Esophagus squamous epithelium (tissue), 4 donors: ENCODE measurements around a stretch of chr17.

DNA sequence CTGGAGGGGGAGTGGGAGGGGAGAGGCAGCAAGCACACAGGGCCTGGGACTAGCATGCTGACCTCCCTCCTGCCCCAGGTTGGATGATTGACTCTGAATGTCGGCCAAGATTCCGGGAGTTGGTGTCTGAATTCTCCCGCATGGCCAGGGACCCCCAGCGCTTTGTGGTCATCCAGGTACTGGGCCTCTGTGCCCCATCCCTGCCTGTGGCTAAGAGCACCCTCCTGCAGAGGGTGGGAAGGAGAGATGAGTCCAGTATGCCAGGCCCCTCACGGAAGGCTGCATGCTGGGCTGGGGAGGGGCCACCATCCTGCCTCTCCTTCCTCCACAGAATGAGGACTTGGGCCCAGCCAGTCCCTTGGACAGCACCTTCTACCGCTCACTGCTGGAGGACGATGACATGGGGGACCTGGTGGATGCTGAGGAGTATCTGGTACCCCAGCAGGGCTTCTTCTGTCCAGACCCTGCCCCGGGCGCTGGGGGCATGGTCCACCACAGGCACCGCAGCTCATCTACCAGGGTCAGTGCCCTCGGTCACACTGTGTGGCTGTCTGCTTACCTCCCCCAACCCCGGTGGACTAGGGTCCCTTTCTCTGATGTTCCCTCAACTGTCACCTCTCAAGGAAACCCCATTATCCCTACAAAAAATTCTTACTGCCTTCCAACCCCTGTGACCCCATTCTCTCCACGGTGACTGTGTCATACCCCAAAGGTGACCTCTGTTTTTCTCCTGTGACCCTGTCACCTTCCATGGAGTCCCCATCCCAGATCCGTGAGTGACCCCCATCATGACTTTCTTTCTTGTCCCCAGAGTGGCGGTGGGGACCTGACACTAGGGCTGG, 3.6 kb downstream of the MIEN1 start:
- PRO-cap = no peak
- RAMPAGE, long total RNA, 4 experiments = no peak in any of the 4 experiments

- PRO-cap = no peak
- RAMPAGE, long total RNA, 4 experiments = no peak in any of the 4 experiments
Measured at GRCh38 chr17:39742292-39742774, 4.6 kb downstream of the GRB7 start.

GRCh38 chr17:39771274-39771876, 33.6 kb downstream of the GRB7 start:
- PRO-cap = unidirectional peak, plus-strand start at chr17:39771664
- RAMPAGE, long total RNA, 4 experiments = no peak in any of the 4 experiments

- PRO-cap = bidirectional peak, plus-strand start at chr17:39778101, minus-strand start at chr17:39778119
- RAMPAGE, long total RNA, 4 experiments = start-site peak on the minus strand in 1 of 4 experiments, at chr17:39777944-39778020 at its widest, 8 reads per replicate
Measured at GRCh38 chr17:39777634-39778375, 40.1 kb downstream of the GRB7 start.

GRCh38 chr17:39792939-39793354, 55.2 kb downstream of the GRB7 start:
- PRO-cap = bidirectional peak, plus-strand start at chr17:39793106, minus-strand start at chr17:39793022
- RAMPAGE, long total RNA, 4 experiments = no peak in any of the 4 experiments

DNA sequence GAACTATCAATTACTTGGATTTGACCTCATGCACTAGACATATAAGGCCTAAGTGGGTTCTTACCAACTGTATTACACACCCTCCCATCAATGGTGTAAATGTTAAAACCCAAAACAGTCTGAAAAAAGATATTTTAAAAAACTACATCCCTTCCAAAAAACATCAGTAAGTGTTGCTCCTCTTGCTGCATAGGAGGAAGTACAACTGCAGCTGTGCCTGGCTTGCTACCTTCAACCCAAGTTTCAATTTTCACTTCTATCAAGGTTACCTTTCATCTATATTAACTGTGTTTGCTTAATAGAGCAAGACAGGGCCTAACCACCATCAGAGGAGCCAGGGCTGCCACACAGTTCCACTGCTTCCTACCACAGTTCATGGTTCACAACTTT, 56.5 kb downstream of the GRB7 start:
- PRO-cap = unidirectional peak, plus-strand start at position 325 of the sequence
- RAMPAGE, long total RNA, 4 experiments = no peak in any of the 4 experiments

DNA sequence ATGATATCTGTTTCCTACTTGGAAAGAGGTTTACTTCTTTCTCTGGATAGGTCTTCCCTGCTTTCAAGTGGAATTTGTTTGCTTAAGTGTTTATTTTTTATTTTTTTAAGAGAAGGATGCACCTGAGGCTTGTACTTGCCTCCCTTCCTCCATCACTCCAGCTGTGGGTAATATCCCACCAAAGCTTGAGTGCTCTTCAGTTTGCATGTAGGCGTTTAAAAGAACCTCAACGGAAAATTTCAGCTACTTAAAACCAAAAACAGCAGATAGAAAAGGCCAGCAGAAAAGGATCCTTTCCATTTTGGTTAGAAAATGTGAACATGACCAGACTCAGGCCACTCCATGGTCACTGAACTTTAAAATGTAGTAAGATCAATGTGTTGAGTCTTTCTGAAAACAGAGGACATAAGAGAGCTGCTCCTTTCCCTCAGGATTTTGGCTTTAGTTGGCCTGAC, 57.0 kb downstream of the GRB7 start:
- PRO-cap = no peak
- RAMPAGE, long total RNA, 4 experiments = no peak in any of the 4 experiments

GRCh38 chr17:39981283-39981463, 566 bp downstream of the PSMD3 start:
- PRO-cap = no peak
- RAMPAGE, long total RNA, 4 experiments = no peak in any of the 4 experiments

GRCh38 chr17:40112459-40113525, 9.0 kb upstream of the MSL1 start:
- PRO-cap = bidirectional peak, plus-strand start at chr17:40113215, minus-strand start at chr17:40113038; bidirectional peak, plus-strand start at chr17:40113408, minus-strand start at chr17:40113298
- RAMPAGE, long total RNA, 4 experiments = no peak in any of the 4 experiments

DNA sequence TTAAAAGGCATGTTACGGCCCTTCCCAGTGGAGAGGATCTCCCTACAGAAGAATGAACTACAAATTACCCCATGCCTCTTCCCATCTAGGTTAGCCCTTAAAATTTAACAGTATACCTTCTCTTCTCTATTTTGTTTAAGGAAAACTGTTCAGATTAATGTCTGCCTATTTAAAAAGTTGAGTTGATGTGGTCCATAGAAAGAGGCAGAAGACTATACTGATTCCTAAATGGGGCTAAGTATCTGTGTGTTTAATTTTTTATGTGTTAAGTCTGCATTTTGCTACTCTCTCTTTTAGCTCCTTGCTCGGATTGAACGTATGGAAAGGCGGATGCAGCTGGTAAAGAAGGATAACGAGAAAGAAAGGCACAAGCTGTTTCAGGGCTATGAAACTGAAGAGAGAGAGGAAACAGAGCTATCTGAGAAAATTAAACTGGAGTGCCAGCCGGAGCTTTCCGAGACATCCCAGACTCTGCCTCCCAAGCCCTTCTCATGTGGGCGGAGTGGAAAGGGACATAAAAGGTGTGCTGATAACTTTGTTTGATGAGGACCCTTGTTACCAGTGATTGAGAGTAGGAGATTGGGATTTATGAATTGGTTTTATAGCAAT, 4.2 kb downstream of the MSL1 start:
- PRO-cap = no peak
- RAMPAGE, long total RNA, 4 experiments = no peak in any of the 4 experiments

DNA sequence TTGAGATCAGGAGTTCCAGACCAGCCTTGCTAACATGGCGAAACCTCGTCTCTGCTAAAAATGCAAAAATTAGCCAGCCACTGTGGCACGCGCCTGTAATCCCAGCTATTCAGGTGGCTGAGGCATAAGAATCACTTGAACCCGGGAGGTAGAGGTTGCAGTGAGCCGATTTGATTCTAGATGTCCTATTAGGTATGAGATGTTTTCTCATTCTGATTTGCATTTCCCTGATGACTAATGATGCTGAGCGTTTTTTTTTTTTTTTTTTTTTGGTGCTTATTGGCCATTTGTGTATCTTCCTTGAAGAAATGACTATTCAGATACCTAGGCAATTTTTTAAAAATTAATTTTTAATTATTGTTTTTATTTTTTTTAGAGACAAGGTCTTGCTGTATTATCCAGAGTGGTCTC, 13.5 kb downstream of the CASC3 start:
- PRO-cap = no peak
- RAMPAGE, long total RNA, 4 experiments = no peak in any of the 4 experiments

DNA sequence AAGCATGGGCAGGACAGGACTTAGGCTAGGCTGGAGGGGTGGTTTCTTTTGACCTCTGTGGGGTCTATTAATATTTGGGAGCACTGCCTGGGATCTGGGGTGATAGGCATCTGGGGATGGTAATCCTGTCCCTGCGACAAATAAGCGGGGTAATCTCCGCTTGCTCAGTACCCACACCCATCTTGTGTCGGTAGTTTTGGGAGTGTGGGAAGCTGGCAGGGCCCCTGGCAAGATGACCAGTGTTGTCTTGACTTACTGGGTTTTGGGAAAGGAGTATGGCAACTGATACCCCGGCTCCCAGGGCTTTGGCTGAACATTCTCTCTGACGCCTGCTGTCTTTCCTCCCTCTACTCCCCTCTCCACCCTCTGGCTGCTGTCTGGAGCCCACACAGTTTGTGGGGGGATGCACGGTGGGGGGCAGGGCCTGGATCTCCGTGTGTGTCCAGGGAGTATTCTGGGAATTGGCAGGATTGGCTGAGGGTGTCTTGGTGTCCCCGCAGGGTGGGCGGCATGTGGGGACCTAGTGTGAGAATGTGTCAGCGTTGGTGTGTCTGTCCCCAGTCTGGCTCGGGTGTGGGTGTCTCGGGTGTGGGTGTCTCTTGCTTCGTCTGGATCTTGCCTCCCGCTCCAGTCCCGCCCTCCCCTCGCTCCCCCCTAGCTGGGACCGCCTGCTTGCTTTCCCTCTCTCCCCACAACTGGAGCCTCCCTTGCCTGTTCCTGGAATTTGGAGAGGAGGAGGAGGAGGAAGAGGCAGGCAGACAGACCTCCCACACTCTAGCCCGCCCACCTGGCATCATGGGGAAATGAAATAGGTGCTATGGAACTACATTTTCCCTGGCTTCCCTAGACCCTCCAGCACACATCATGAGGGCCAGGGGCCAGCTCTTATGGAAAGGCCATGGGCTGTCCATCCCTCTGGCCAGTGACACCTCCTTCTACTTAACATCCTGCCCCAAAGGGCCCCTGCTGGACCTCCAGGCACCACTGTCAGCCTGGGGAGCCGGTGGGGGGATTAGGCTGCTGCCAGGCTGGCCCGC, 12.0 kb downstream of the RARA start:
- PRO-cap = bidirectional peak, plus-strand start at position 721 of the sequence, minus-strand start at position 697 of the sequence
- RAMPAGE, long total RNA, 4 experiments = no peak in any of the 4 experiments

- PRO-cap = no peak
- RAMPAGE, long total RNA, 4 experiments = no peak in any of the 4 experiments
Measured at GRCh38 chr17:40321981-40322149, 12.9 kb downstream of the RARA start.

- PRO-cap = no peak
- RAMPAGE, long total RNA, 4 experiments = no peak in any of the 4 experiments
Measured at GRCh38 chr17:40331156-40331758, 22.3 kb downstream of the RARA start.

- PRO-cap = no peak
- RAMPAGE, long total RNA, 4 experiments = no peak in any of the 4 experiments
Measured at GRCh38 chr17:40347621-40348367, 16.7 kb downstream of the GJD3 start.

DNA sequence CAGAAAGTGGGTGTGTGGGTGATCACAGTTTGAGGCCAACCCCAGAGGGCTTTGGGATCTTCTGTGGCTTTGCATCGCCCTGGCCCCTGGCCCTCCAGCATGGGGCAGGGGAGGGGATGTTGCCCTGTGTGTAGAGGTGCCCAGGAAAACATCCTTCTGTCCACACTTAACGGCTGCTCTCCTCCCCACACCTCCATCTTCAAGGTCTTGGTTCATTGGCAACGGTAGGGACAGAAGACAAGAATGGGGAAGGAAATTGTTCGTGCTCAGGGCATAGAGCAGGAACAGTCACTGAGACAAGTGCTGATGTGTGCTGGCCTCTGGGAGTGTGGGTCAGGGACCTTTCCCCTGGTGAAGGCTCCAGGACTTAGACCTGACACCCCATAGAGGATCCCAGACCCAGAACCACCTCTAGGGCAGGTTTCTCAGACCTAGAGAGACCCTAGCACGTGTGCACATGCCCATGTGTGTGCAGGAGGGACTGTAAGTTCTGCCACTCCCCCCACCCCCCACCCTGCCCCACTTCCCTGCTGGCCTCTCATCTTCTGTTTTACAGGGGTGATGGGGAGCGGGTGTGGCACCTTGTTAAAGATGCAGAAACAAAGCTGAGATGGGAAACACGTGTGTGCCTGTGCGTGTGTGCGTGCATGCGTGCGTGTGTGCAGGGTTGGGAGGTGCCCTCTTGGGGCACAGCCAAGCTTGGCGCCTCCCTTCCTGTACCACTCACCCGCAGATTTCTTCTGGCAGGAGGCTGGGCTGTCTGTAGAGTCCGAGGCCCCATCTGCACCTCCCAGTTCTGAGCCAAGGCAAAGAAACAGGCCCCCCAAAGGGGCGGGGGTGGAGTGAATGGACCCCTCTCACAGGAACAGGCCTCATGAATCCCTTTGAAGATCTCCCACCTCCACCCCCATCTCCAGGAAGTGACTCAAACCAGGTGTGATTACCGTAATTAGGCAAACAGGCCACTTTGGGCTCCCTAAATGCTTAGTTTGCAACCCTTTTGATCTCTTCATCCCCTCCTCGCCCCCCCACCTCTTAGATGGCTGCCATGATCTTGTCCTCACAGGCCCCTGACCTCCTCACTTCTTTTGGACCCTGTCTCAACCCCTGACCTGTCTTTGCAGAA, 21.1 kb downstream of the TNS4 start:
- PRO-cap = bidirectional peak, plus-strand start at position 765 of the sequence, minus-strand start at position 736 of the sequence
- RAMPAGE, long total RNA, 4 experiments = no peak in any of the 4 experiments

DNA sequence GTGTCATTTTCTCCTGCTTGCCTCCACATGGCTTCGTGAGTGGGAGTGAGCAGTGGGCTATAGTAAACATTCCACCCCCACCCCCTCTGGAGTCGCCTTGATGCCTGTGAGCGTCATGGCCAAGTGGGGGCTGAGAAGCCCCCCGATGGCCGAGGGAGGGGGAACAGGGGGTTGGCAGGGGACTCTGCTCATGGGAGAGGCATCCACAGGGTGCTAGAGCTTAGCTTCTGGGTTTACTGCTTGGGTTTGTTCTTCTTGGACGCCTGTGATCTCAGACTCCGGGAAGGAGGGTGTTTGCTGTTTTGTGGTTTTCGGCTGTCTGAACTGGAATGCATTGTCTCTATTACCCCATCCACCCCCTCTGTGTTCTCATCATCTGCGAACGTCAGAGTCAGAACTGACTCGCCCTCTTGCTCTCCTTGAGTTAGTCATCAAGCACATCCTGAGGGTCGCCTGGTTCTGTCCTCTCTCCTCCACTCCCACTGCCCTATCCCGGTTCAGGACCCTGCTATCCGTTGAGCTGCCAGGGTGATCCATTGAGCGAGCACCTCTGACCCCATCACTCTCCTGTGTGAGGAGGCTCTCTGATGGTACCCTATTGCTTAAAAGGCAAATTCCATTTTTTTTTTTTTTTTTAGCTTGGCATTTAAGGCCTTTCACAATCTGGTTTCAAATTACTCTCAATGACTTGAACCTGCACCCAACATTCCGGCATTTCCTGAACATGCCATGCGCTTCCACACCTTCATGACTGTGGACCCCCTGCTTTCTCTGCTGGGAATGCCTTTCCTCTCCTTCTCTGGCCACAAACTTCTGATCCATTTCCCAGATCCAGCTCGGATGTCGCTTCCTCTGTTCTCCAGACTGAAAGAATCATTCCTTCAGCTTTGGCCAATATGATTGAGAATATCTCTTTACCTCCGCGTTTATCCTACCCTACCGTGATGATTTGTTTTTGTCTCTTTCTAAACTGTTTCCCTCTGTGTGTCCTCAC, 15.2 kb downstream of the TNS4 start:
- PRO-cap = bidirectional peak, plus-strand start at position 431 of the sequence, minus-strand start at position 321 of the sequence; bidirectional peak, plus-strand start at position 714 of the sequence, minus-strand start at position 573 of the sequence
- RAMPAGE, long total RNA, 4 experiments = no peak in any of the 4 experiments

- PRO-cap = no peak
- RAMPAGE, long total RNA, 4 experiments = no peak in any of the 4 experiments
Measured at GRCh38 chr17:40543567-40544150, 21.6 kb downstream of the CCR7 start.

- PRO-cap = bidirectional peak, plus-strand start at chr17:40561123, minus-strand start at chr17:40560915
- RAMPAGE, long total RNA, 4 experiments = no peak in any of the 4 experiments
Measured at GRCh38 chr17:40560716-40561311, 4.5 kb downstream of the CCR7 start.

- PRO-cap = no peak
- RAMPAGE, long total RNA, 4 experiments = no peak in any of the 4 experiments
Measured at GRCh38 chr17:40562423-40563733, 2.4 kb downstream of the CCR7 start.